WTC11 (cell line): ENCODE measurements around the genes CEP44 and VEGFC.

- PRO-cap = bidirectional peak, plus-strand start at chr4:174283923, minus-strand start at chr4:174283928
These were observed at the start of gene CEP44 for GRCh38 chr4:174283507-174284590. CEP44 (plus strand) TSS chr4:174283911.

GRCh38 chr4:174318267-174318848, 34.6 kb downstream of the CEP44 start:
- PRO-cap = no peak

- PRO-cap = no peak
These were observed 1.7 kb upstream of the HPGD start for GRCh38 chr4:174523705-174524640.

DNA sequence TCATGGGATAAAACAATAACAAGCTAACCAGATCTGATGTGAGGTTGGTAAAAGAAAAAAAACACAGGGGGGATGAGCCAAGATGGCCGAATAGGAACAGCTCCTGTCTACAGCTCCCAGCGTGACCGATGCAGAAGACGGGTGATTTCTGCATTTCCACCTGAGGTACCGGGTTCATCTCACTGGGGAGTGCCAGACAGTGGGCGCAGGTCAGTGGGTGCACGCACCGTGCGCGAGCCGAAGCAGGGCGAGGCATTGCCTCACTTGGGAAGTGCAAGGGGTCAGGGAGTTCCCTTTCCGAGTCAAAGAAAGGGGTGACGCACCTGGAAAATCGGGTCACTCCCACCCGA, 50.7 kb downstream of the GLRA3 start:
- PRO-cap = no peak

GRCh38 chr4:176329727-176330673, 10.2 kb downstream of the SPCS3 start:
- PRO-cap = no peak

DNA sequence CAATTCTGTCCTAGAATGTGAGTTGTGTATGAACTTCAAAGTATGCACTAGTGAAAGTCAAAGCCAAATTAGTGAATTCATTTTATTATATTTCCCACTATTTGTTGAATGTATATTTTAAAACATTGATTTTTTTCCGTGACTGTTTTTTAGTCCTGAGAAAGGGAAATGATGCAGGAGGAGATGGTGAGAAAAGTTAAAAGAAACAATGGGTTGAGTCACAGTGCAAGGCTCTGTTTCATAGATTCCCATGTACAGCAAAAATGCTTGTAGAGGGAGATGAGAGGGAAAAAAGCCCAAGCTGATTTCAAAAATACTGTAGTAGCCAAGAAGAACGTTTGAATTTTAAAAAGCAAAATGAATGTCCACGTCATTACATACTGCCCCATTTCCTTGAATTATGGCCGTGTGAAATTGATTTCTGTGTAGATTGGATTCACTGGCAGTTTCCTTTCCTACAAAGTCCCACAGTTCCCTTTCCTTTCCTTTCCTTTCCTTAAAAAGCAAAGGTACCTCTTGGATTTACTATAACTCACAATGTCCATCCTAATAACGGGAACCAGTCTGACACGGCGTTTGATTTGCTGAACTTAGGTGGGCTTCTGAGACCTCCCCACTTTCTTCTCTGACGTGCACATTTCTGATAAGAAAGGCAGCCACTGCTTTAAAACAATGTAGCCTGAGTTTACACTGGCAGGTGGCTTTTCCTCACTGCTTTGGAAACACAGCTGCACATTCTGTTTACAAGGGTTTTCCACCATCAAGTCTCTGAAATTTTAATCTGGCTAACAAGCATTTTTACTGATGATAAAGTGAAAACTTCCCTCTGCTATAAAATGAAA, 63.7 kb downstream of the SPCS3 start:
- PRO-cap = no peak

DNA sequence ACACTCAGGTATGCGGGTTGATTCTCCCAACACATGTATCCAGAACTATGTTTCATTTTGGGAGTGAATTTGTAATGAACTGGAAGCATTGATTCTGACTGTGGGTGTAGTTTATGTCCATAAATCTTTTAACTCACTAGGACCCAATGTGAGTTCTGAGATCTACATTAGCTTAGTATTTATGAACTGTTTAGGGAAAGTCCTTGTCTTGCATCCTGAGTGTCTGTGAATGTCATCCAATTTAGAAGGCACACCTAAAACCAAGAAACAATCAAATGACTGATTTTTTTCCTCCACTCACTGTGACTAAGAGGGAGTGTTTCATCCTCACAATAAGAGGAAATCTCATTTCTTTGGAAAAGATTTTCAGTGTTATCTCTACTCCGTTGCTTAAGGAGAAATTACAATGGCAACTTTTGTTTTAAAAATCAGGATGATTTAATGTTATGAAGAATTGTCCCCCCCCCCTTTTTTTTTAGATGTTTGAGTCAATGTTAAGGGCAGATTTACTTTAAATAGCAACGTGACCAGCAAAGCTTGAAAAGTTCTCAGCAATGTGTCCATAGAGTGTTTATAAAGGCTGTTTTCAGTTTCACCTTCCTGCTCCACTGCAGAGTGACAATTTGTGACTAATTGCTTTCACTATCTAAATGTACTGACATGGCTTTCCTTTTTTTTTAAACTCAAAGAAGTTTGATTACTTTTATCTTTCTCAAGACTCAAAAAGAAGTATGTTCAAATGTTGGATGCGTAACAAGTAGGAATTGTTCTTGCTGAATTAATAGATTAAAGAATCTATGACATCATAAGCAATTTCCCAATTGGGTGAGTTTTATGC, 173.0 kb downstream of the SPCS3 start:
- PRO-cap = no peak

DNA sequence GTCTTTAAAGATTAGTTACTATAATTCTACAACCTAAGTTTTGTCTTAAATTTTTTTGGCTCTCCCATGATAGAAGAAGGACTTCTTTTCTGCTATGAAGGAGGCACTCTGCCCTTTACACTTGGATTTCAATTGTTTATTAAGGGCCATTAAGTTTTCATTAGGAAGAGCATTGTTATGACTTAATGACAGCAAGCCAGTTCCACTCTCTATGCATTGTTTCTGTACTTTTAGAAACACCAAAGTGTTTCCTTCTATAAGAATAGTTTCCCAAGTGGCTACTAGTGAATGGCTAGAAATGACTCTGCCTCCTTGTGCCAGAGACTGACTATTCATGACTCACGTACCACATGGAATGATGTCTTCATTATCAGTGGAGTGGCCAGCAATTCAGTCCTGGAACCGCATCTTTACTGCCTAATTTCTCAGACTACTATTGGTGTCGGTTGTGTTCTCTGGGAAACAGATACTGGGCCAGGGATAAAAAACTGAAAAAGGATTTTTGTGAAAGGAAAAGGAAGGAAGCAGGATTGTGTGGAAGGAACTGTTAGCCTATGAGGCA, 218.4 kb downstream of the SPCS3 start:
- PRO-cap = no peak

DNA sequence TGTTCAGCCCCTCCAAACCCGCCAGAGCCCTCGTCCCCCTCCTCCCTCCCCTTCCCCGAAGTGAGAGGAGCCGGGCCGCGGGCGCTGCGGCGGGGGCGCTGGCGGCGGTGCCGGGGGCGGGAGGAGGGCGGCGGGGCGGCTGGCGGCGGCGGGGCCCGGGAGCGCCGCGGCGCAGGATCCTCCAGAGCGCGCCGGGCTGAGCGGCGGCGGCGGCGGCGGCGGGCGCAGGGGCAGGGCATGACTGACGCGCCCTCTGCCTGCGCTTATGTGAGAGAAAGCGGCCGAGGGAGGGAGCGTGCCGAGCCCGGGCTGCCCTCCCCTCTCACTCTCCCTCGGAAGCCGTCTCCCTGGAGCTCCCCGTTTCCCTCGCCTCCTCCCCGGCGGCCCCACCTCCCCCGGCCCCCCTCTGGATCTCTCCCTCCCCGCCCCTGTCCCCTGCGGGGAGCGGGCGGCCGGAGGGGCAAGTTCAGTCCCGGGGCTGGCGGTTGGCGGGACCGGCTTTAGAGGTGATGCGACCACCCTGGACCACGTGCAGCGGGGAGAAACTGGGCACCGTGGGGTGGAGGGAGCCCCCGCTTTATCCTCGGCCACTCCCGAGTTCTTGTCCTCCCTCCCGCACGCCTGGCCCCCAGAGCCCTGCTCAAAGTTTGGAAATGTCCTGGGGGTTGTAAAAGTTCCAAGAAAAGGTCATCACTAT, at the start of gene VEGFC:
TSS of gene VEGFC (minus strand) at position 239 of the 697 bp plus-strand sequence.
- PRO-cap = no peak

DNA sequence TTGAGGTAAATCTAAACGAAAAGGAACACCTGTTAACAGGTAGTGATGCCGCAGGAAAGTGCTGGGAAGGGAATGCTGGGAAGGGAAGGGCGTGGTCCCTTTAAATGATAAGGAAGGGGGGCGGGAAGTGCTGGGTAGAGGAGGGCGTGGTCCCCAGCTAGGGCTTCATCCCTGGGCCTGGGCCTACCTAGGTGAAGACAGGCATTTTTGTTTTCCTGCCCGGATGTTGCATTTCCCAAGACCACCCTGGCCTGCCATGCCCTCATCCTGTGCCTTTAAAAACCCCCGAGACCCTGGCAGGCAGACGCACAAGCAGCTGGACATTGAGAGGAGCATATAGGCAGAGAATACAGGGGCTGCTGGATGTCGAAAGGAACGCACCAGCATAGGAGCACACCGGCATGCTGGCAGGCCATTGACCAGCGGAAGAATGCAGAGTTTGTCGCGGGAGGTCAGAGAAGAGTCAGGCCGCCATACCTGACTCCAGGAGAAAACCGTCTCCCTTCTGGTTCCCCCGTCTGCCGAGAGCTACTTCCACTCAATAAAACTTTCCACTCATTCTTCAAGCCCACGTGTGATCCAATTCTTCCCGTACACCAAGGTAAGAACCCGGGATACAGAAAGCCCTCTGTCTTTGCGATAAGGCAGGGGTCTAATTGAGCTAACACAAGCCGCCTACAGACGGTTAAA, 2.8 kb upstream of the AGA start:
- PRO-cap = bidirectional peak, plus-strand start at position 307 of the sequence, minus-strand start at position 74 of the sequence; unidirectional peak, plus-strand start at position 435 of the sequence

DNA sequence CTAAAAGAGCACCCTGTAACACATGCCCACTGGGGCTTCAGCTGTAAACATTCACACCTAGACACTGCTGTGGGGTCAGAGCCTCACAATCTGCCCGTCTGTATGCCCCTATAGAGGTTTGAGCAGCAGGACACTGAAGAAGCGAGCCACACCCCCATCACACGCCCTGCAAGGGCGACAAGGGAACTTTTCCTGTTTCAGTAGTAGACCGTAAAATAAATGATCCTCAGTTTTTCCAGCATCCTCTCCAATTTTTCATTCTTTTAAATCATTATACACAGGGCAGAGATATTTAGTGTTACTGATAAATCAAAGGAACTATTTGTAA, 3.3 kb upstream of the AGA start:
- PRO-cap = unidirectional peak, minus-strand start at position 104 of the sequence

- PRO-cap = no peak
These were observed 164.1 kb upstream of the AGA start for GRCh38 chr4:177606304-177606749.

- PRO-cap = no peak
These were observed 2109.1 kb upstream of the TENM3 start for GRCh38 chr4:180134047-180134591.

DNA sequence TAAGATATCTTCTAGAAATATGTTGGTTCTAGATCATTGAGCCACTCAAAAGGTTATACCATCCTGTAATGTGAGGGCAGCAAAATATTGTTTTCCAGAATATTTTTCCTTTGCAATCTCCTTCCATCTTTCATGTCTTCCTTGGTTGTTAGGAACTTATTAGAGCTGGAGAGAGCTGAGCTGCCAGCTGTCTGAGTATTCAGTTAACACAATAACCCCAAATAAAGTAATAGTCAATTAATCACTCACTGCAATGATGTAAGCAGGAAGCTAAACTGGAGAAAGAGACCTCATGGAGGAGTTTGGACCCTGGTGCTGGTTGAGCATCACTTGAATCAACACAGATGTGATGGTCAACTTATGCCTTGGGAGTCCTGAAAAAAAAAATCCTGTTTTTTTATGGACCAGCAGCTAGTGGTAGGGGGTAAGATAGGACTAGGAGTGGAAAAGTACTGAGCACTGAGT, 2089.3 kb upstream of the TENM3 start:
- PRO-cap = no peak

- PRO-cap = no peak
These were observed 1839.8 kb upstream of the TENM3 start for GRCh38 chr4:180403438-180403864.

DNA sequence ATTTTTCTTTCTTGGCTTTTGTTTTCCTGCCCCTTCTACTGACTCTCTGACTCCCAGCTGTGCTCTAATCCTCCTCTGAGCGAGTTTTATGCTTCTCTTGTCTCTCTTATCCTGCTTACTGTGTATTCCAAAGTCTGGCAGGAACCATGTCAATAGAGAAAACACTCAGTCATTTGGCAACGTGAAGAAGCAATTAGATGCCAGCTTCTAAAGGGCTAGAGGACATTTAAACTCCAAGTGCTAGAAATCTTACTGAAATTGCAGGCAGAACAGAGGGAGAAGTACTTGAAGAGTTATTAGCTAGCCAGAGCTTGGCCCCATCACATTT, 984.6 kb upstream of the TENM3 start:
- PRO-cap = no peak

- PRO-cap = bidirectional peak, plus-strand start at chr4:182143963, minus-strand start at chr4:182143826; bidirectional peak, plus-strand start at chr4:182144286, minus-strand start at chr4:182144443
These were observed 99.3 kb upstream of the TENM3 start for GRCh38 chr4:182143622-182144625.

DNA sequence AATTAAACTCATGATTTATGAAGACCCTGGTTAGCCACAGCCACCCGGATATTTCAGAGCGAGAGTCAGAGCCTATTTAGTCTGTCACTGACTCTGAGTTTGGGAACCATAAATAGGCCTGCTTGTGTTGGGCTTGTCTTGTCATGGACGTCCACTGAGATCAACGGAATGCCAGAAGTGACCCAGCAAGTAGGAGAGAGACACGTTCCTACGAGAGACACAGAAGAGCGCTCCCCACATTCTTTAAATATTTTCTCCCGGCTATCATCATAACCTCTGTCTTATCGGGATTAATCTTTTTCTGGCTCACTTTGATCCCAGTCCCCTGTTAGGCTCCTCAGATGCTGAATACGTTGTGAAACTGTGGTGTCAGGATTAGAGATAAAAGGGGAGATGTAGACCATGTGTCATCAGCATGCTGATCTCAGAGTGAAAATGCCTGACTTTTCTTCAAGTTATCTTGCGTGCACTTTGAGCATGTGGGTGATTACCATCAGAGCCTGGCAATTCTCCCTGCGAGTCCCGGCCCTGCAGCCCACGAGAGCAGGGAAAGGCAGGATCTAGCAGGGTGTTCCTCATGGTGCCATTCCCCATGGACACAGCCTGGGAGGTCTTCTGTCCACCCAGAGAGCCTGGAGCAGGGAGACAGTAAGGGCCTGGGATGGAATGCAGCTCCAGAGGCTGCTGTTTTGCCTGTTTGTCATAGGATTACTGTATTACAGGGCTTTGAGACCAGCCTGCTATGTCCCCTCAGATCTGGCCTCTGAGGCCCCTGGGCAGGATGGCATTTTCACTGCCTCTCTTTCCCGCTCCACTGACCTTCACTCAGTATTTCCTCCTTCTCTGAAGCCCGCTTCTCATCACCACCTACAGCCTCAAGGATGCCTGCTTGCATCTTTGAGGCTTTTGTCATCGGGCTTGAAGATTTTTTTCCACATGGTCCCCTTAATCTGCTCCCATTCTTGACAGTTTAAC, 2.8 kb upstream of the TENM3 start:
- PRO-cap = no peak

GRCh38 chr4:182593677-182594171, 323.5 kb downstream of the DCTD start:
- PRO-cap = no peak

- PRO-cap = no peak
These were observed 1.6 kb upstream of the DCTD start for GRCh38 chr4:182918714-182919302.